Heart left ventricle (tissue), 7 donors: ENCODE measurements around a stretch of chr5.

GRCh38 chr5:34586059-34586509 is 70.0 kb upstream of the RAI14 start:
- PRO-cap, 6 experiments = no peak in any of the 6 experiments
- RAMPAGE, long total RNA, 2 experiments = no peak in any of the 2 experiments
- RRBS = no CpG with 5 or more reads among the region's 5 CpGs

- PRO-cap, 6 experiments = no peak in any of the 6 experiments
- RAMPAGE, long total RNA, 2 experiments = no peak in any of the 2 experiments
- RRBS = no CpG with 5 or more reads among the region's 2 CpGs
These were observed 34.4 kb upstream of the RAI14 start for GRCh38 chr5:34621600-34622198.

GRCh38 chr5:34756946-34757624 is 81.9 kb upstream of the TTC23L start:
- PRO-cap, 6 experiments = no peak in any of the 6 experiments
- RAMPAGE, long total RNA, 2 experiments = no peak in any of the 2 experiments
- RRBS = no CpG with 5 or more reads among the region's 17 CpGs

DNA sequence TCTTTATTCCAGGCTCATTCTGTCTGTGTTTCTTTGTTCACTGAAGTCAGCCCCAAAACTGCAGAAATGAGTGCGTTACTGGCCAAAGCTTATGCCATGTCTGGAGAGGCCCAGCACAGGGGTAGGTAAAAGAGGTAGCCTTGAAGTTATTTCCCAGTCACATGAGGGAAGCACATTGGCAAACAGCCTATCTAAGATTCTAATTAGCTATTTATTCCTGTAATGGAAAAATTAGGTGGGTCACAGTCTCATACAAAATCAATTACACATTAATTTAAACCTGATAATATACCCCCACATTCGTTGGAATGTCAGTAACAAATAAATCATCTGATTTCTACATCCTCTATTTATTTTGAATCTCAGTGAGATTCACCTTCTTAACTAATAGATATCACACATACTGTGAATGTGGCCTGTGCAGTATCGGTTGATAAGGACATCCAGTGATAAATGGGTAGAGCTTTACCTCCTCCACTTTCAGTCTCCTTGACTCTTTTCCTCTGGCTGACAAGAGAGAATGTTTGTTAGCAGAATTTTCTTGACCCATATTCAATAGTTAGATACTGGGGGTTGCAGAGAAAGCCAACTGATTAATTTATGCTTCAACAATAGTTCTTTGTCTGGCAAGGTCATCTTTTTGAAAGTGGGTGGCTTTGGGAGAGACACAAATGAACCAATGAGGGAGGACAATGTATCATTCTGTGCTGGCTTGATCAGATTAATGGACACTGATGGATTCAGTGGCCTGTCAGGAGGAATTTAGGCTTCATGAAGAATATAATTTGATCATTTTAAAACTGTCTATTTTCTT is 30.1 kb downstream of the TTC23L start:
- PRO-cap, 6 experiments = no peak in any of the 6 experiments
- RAMPAGE, long total RNA, 2 experiments = no peak in any of the 2 experiments
- RRBS = no CpG with 5 or more reads among the region's 3 CpGs

DNA sequence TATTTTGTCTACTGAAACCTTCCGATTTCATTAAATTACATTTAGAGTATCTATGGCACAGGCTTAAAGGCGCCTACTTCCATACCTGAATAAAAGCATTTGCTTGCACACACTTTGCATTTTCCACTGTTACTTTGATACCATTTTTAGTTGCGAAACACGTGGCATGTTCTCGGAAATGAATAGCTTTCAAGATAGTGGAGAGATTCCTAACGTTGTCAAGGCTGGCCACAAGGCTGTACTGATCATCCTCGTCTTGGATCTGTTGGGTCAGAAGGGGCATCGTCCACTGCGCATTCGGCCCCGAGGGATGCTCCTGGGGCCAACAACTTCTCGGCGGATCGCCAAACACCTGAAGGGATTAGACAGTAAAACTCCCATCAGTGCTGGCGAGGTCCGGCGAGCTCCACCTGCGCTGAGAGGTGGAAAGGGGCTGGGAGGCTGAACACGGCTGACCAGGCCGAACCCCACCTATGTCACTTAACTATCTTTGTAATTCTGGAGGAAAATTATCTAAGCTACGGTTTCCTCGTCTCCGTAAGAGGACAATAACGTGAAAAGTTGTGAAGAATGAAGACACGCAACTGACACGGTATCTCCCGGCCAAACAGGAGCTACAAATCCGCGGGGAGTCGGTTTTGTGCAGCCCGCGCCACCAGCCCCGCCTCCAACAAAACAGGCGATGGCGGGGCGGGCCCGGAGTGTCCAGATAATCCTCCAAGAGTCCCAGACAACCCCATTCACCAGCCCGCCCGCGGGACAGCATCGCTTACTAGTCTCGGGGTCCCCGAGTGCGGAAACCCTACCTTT is 489 bp downstream of the RAD1 start:
- PRO-cap, 6 experiments = peak in 5 of 6 experiments; most common plus-strand start position 739 of the sequence (in 2); most common minus-strand start position 672 of the sequence (in 3)
- RAMPAGE, long total RNA, 2 experiments = no peak in any of the 2 experiments
- RRBS = under 1% methylated on average over 8 of the region's 44 CpGs

DNA sequence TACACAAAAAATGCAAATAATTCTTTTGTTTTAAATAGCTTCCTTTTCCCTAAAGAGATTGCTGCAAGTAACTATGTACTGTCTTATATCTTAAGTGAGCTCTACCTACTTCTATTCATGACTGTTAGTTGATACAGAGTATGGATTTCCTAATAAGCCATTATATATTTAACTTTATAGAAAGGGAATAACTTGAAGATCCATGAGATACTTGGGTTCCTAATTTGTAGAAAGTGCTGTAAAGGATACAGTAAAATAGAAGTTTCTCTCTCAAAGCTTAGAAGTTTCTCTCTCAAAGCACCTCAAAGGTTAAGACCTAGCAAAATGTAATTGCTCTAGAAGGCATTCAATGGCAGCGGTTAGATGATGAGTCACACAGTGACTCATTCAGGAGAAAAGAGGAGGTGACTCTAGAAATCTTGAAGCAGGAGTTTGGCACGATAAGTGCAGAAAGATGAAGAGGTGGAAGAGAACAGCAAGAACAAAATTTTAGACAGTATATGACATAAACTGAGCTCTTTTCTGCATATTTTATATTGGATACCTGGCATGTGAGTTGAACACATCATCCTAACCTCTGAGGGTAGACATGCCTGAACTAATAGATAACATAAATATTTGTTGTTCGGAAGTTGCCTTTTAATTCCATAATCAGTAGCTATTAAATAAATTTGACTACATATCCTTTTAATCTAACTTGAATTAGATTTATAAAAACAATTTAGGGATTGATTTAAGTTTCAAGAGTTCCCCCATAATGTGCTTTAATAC is 5.4 kb upstream of the DNAJC21 start:
- PRO-cap, 6 experiments = peak in 1 of 6 experiments; most common plus-strand start position 449 of the sequence (in 1)
- RAMPAGE, long total RNA, 2 experiments = no peak in any of the 2 experiments
- RRBS = no CpG with 5 or more reads among the region's 3 CpGs

- PRO-cap, 6 experiments = no peak in any of the 6 experiments
- RAMPAGE, long total RNA, 2 experiments = no peak in any of the 2 experiments
- RRBS = no CpG with 5 or more reads among the region's 7 CpGs
These were observed 42.0 kb downstream of the PRLR start for GRCh38 chr5:35188243-35188655.

DNA sequence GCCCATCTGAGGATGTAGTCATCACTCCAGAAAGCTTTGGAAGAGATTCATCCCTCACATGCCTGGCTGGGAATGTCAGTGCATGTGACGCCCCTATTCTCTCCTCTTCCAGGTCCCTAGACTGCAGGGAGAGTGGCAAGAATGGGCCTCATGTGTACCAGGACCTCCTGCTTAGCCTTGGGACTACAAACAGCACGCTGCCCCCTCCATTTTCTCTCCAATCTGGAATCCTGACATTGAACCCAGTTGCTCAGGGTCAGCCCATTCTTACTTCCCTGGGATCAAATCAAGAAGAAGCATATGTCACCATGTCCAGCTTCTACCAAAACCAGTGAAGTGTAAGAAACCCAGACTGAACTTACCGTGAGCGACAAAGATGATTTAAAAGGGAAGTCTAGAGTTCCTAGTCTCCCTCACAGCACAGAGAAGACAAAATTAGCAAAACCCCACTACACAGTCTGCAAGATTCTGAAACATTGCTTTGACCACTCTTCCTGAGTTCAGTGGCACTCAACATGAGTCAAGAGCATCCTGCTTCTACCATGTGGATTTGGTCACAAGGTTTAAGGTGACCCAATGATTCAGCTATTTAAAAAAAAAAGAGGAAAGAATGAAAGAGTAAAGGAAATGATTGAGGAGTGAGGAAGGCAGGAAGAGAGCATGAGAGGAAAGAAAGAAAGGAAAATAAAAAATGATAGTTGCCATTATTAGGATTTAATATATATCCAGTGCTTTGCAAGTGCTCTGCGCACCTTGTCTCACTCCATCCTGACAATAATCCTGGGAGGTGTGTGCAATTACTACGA is 19.7 kb downstream of the IL7R start:
- PRO-cap, 6 experiments = no peak in any of the 6 experiments
- RAMPAGE, long total RNA, 2 experiments = no peak in any of the 2 experiments
- RRBS = no CpG with 5 or more reads among the region's 6 CpGs

- PRO-cap, 6 experiments = no peak in any of the 6 experiments
- RAMPAGE, long total RNA, 2 experiments = no peak in any of the 2 experiments
- RRBS = no CpG with 5 or more reads among the region's 5 CpGs
These were observed 12.6 kb upstream of the UGT3A2 start for GRCh38 chr5:36079331-36079573.

GRCh38 chr5:36279220-36279632 is 22.5 kb downstream of the RANBP3L start:
- PRO-cap, 6 experiments = no peak in any of the 6 experiments
- RAMPAGE, long total RNA, 2 experiments = no peak in any of the 2 experiments
- RRBS = no CpG with 5 or more reads among the region's 2 CpGs

DNA sequence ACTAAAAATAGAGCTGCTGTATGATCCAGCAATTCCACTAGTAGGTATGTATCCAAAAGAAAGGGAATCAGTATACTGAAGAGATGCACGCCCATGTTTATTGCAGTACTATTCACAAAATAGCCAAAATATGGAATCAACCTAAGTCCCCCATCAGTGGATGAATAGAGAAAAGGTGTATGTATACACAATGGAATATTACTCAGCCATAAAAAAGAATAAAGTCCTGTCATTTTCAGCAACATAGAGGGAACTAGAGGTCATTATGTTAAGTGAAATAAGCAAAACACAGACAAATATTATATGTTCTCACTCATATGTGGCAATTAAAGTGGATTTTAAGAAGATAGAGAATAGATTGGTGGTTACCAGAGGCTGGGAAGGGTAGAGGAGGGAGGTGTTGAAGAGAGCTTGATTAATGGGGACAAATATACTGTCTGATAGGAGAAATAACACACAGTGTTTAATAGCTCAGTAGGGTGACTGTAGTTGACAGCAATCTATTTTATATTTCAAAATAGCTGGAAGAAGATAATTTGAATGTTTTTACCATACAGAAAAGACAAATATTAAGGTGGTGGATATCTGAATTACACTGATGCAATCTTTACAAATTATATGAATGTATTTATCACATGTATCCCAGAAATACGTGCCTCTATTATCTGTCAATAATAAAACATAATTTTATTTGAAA is 88.7 kb downstream of the NIPBL start:
- PRO-cap, 6 experiments = no peak in any of the 6 experiments
- RAMPAGE, long total RNA, 2 experiments = no peak in any of the 2 experiments
- RRBS = no CpG with 5 or more reads among the region's 2 CpGs

DNA sequence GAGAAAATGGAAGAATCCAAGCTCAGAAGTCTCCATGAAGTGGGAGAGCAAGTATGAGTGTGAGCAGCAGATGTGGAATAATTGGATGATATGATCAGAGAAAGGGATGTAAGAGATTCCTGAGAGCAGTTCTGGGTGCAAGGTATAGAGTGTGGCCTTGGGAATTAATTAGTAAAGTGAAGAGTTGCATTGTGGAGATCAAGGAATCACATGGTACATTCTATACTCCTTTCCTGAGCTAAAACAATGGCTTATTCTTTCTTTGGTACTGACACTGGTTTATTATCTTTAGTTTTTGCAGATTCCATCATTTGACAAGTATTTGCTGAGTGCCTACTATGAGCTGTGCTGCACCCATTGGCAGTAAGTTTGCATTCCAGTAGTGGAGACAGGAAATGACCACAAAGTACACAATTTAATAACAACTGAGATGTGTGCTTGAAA is 177.1 kb downstream of the CPLANE1 start:
- PRO-cap, 6 experiments = no peak in any of the 6 experiments
- RAMPAGE, long total RNA, 2 experiments = no peak in any of the 2 experiments

GRCh38 chr5:38167337-38167870 is 91.0 kb upstream of the EGFLAM start:
- PRO-cap, 6 experiments = no peak in any of the 6 experiments
- RAMPAGE, long total RNA, 2 experiments = no peak in any of the 2 experiments
- RRBS = no CpG with 5 or more reads among the region's 12 CpGs

- PRO-cap, 6 experiments = no peak in any of the 6 experiments
- RAMPAGE, long total RNA, 2 experiments = no peak in any of the 2 experiments
- RRBS = no CpG with 5 or more reads among the region's 8 CpGs
These were observed 34.4 kb downstream of the OSMR start for GRCh38 chr5:38880181-38880738.

- PRO-cap, 6 experiments = no peak in any of the 6 experiments
- RAMPAGE, long total RNA, 2 experiments = no peak in any of the 2 experiments
- RRBS = no CpG with 5 or more reads among the region's 4 CpGs
These were observed 93.1 kb downstream of the OSMR start for GRCh38 chr5:38938541-38939759.

DNA sequence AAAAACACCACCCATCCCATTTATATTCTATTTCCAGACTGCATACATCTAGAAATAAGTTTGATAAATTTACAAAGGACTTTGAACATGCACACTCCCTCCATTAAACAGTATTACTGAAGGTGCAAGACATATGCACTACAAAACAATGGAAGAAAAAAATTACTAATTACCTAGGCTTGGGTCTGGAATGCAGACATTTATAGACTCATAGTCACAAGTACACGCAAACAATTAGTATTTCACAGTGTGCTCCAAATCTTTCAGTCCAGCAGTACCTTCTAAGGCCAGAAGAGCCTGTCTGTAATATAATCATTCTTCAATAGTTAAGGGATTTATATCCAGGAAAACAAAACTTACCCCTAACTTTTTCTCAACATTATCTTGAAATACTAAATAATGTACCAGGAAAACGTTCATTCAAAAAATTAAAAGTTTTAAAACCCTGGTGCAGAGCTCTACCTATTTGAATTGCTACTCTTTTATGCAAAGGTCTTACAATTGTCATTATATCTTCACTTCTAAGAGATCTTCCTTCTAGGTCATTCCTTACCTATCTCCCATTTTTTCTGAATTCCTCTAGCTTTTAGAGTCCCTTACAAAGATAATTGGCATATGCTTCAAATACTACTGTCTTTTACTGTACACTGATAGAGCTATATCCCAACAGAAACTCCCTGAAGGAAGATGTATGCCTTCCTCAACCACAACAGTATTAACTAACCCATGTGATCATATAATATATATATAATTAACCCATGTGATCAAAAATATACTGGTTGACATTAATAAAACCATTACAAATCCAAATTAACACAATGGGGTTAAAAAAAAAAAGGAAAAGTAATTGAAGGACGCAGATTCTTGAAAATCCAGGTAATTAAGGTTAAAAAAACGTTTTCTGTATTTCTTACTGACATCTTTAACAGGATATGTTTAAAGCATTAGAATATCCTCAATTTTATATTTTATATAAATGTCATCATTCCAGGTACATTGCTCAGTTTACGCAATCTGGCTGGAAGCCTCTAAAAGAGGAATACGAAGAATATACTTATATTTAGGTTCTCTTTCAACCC is 10.8 kb downstream of the RICTOR start:
- PRO-cap, 6 experiments = peak in 1 of 6 experiments; most common plus-strand start position 266 of the sequence (in 1)
- RAMPAGE, long total RNA, 2 experiments = no peak in any of the 2 experiments
- RRBS = no CpG with 5 or more reads among the region's 6 CpGs

GRCh38 chr5:39133308-39133693 is 59.1 kb upstream of the RICTOR start:
- PRO-cap, 6 experiments = no peak in any of the 6 experiments
- RAMPAGE, long total RNA, 2 experiments = no peak in any of the 2 experiments
- RRBS = no CpG with 5 or more reads among the region's 1 CpG

DNA sequence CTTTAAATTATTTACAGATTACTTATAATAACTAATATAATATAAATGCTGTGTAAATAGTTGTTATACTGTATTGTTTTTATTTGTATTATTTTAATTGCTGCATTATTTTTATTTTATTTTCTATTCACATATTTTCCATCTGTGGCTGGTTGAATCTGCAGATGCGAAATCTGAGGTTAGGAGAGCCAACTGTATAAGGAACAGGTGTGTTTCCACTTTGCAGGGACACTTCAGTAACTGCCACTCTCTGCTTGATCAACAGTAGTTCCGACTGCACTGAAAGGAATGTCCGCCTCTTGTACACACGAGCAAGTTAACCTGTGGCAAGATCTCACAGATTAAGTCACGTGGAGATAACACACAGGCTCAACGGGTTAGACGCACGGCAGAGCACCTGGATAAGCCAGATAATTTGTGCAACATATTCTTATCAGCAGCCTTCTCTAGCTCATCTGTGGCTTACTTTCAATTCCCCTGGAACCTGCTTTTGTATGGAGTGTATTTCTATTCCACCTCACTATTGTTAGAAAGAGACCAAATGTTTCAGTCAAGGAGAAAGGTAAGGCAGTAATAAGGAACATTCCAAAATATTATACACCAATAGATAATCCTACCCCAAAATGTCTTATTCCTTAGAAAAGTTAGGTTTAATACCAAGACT is 6.3 kb upstream of the C9 start:
- PRO-cap, 6 experiments = no peak in any of the 6 experiments
- RAMPAGE, long total RNA, 2 experiments = no peak in any of the 2 experiments
- RRBS = no CpG with 5 or more reads among the region's 8 CpGs

- PRO-cap, 6 experiments = no peak in any of the 6 experiments
- RAMPAGE, long total RNA, 2 experiments = no peak in any of the 2 experiments
- RRBS = no CpG with 5 or more reads among the region's 4 CpGs
These were observed 29.9 kb downstream of the DAB2 start for GRCh38 chr5:39394762-39395344.

GRCh38 chr5:39447986-39448474 is 23.2 kb upstream of the DAB2 start:
- PRO-cap, 6 experiments = no peak in any of the 6 experiments
- RAMPAGE, long total RNA, 2 experiments = no peak in any of the 2 experiments
- RRBS = no CpG with 5 or more reads among the region's 11 CpGs